HT-29 (cell line): ENCODE results near the genes OR6X1, TMEM225, OR6T1, OR8A1, SPA17, CDON and RPUSD4.

DNA sequence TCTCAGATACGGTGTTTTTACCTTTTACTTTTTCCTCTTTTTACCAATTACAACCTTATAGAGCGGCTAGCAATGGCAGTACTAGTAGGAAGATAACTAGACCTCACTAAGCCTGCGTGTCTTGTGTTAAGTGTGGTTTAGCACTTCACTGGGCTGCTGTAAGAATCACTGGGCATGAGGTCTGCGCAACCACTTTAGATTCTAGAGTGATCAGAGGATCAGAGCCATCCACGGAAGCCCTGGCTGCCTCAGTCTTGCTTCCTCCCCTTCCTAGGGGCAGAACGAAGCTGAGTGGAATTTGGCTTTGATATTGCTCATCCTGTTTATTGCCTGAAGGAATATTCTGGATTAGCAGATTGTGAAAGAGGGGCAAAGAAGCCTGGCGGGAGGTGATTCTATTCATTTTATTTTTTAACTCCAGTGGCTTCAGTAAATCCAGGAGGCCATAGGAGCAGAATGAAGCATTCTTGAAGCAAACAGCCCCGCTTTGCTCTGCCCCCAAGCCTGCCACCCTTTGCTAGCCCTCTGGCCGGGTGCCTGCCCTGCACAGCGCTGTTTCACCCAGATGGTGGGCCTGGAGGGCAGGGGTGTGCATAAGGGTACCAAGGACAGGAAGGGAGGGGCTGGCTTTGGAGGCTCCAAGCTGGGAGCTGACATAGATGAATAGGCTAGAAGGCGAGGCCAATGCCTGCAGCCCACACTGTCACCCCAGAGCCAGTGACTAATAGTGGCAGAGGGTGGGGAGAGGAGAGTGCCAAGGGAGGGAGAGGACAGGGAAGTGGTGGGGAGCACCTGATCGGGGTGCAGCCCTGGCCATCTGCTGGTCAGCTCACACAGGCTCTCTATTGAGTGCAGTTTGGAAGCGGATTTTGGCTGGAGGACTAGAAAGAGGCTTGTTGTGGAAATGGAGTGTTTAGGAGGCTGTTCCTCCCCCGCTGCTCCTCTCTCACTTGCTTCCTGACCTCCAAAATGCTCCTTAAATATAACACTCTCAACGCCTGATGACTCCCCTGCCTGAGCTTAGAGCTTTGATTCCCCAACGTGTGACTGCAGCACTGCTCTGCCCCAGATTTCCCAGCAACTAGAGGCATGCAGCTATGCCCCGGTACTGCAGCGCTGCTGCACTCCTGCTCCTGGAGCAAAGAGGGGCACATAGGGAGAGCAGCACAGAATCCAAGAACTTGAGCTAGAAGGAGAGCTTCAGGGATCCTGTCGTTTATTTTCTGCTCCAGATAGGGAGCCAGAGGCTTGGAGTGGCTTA, 88.9 kb downstream of the GRAMD1B start:
- RAMPAGE, long total RNA: no peak

DNA sequence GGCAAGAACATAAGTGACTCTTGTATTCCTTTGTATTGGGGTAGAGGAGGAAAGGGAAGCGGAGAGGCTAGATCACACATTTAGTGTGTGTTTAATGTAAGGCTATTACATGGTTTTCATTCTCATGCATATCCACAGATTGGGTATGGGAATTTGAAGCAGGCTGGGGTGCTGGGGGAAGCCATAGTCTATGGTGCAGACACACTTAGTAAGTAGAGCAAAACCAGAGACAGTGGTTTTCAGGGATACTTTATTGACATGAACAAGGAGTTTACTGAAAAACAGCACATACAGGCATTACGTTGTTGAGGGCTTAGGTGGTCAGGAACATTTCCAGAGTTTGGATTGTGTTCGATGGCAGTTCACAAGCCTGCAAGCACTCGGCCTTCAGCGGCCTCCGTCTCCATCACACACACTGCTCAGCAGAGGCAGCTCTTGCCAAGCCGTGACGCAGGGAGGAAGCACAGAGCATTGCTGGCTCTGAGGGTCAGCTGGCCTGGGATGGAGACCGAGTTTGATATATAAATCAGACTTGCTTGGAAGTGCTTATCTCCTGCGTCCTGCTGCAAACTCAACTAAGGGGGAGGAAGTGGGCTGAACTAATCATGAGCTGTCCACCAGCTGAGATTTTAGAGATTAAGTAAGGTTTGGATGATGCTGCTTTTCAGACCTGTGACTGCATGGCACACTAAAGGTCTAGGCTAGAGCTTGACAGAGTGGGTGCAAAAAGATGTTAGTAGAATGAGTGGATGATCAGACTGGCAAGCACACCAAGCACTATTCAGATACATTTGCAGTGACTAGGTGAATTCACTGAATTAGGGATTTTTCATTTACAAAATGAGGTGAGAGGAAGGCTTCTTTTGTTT, 25.2 kb downstream of the SCN3B start:
- RAMPAGE, long total RNA: no peak

DNA sequence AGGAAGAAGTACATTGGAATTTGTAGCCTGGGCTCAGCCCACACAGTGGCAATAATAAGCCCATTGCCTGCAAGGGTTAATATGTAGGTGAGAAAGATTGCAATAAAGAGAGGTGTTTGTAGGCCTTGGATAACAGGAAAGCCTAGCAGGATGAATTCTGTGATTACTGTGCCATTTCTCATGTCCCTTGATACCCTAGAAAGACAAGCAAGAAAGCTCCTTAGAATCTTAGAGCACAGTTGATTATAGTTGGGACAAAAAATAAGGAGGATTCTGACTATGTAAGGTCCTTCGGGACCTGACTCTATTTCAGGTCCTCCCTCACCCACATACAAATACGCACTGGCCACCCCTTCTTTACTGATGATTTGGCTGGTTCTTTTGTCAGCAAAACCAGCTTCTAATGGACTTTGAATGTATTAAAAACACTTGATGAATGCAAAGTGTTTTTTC, at the start of gene OR6X1:
Gene OR6X1 (minus strand): TSS at position 182 of the 453 bp plus-strand sequence.
- RAMPAGE, long total RNA: no peak

DNA sequence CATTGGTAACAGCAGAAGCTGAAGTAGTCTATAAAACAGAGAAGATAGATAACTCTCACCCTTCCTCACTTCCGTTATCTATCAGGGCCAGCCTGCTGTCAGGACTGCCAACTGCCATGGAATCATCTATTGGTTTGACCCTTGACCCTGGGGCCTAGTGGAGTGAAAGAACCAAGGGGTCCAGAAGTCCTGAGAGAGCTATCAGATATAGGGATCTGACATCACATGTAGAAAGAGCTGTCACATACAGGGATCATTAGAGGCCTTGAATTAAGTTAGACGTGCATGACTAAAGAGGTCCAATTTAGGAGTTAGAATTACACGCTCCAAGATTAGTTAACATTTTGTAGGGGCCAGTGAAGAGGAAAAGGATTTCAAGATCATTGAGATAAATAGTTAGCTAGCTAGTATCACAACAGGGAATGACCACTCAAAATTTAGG, at the start of gene TMEM225:
Gene TMEM225 (minus strand): TSS at position 136 of the 442 bp plus-strand sequence.
- RAMPAGE, long total RNA: no peak

GRCh38 chr11:123943729-123944117, at the start of gene OR6T1:
OR6T1 (minus strand) TSS chr11:123943838.
- RAMPAGE, long total RNA: no peak

- RAMPAGE, long total RNA: no peak
Observed at GRCh38 chr11:124569600-124570172, at the start of gene OR8A1. OR8A1 (plus strand) TSS chr11:124569997.

DNA sequence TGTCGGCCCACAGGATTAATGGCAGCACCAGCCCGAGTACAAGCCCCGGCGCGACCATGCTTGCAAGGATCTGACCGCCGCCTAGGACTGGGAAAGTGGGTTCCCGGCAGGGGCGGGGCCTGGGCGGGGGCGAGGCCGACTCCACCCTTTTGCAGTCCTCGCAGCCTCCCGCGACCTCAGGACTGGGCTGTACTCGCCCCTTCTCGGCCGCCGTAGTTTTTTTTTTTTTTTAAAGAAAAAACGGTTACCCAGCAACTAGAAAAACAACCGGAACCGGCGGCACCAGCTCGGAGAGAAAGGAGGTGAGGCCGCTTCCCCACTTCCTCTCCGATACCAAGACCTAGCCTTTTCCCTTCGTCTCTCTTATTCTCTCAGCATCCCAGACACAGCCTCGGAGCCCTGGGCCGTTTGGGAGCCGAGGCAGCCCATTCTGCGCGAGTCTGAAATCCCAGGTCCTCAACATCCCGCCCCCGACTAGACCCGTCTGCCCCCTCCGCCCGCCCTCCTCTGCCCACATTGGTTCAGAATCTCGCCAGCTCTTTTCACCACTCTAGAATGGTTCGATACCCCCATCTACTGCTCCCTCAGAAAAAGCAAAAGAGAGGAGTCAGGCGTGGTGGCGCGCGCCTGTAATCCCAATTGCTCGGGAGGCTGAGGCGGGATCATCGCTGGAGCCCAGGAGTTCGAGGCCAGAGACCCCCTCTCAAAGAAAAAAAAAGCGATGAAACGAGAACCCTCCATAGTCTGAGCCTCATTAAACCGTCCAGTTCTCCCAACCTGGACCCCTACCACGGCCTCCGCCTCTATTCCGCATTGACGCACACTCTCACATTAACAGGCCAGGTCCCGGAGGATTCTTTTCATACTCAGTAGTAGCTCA, at the start of gene SPA17:
Gene SPA17 (plus strand): TSS at position 254 of the 880 bp plus-strand sequence.
- RAMPAGE, long total RNA: start-site peak on the plus strand centred at position 261 of the sequence, 20 bp wide, 47 and 49 reads in 2 replicates

DNA sequence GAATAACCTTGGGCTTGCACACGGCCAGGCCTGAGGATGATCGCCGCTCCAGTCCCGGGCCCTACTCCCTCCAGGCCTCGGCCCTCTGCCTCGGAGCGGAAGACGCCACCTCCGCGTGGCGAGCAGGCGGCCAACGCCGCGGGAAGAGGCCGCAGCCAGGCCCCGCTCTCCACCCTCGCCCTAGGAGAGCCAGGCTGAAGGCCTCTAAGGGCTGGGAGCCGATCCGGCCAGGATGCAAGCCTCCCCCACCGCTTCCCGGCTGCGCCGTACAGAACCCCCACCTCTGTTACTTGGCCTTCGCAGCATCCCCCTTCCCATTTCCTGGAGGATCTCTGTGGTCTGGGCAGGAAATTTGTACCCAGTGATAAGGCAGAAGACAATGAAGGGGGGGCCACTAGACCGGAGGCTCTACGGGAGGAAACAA, 2.6 kb downstream of the ESAM start:
- RAMPAGE, long total RNA: no peak

DNA sequence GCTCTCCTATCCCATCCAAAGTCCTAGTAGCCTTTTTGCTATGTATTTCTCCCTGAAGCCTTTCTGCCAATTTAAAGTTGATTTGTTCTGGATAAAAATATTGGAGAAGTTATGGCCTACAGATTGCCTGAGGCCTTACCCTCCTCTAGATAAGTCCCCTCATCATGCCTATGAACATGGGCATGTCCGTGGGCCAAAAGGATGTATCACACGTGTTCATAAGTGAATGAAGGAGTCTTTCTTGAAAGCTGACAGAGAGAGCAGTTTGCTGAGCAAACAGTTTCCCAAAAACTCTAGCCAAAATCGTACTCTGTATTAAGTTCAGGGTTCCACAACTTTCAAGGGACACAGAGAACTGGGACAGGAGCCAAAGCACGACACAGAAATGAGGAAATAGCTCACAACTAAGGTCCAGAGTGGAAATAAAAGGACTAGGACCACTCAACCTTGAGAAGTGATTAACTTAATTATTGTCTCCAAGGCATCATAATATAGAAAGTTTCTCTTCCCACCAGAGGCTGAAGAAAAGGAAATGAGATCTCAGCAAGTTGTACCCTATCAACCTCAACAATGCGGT, 6.6 kb downstream of the HEPACAM start:
- RAMPAGE, long total RNA: no peak

GRCh38 chr11:125253913-125254390, 89.4 kb downstream of the PKNOX2 start:
- RAMPAGE, long total RNA: no peak

GRCh38 chr11:125261474-125262084, 97.0 kb downstream of the PKNOX2 start:
- RAMPAGE, long total RNA: no peak

DNA sequence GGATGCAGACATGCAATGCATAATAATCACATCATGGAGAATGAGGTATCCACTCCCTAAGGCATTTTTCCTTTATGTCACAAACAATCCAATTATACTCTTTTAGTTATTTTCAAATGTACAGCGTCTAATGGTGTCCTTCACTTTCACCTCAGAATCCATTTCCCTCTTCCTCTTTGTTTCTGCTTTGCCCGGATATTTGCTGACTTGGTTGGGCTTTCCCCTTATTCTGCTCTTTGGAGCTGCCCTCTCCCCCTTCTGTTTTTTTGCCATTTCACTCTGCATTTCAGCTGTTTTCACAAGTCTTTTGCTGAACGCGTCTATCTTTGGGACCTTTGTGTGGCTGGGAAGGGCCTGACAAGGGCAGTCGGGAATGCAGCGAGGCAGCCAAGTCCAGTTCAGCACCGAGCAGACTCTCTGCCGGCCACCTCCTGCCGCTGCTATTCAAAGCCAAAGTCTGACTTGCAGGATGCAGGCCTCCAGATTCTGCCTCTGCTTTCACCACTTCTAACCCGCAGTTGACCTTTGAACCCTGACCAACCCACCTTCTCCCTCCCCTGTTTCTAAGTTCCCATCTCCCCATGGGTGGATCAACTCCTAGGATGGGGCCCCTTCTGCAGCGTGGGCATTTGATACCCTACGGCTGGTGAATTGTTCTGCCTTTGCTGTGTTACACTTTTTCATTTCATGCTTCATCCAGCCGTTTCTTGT, 38.2 kb downstream of the FEZ1 start:
- RAMPAGE, long total RNA: no peak

DNA sequence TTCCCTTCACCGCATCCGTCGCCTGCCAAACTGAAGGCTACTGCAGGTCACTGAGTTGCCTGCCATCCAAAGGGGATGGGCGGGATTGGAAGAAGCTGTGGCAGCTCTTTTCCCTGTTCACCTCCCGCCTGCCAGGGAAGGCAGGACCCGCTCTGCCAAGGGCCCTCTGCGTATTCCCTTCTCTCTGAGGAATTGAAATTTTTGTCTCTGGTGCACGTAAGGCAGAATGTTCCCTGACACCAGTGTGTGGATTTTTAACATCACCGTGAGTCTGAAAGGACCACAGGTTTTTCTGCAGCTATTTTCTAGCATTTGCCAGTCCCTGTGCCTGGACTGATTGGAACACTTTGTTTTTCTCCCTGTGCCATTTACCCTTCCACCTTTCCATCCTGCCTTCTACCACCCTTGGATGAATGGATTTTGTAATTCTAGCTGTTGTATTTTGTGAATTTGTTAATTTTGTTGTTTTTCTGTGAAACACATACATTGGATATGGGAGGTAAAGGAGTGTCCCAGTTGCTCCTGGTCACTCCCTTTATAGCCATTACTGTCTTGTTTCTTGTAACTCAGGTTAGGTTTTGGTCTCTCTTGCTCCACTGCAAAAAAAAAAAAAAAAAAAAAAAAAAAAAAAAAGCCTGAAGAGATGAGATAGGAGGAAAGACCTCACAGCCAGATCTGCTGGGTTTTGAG, 8.9 kb upstream of the STT3A start:
- RAMPAGE, long total RNA: no peak

DNA sequence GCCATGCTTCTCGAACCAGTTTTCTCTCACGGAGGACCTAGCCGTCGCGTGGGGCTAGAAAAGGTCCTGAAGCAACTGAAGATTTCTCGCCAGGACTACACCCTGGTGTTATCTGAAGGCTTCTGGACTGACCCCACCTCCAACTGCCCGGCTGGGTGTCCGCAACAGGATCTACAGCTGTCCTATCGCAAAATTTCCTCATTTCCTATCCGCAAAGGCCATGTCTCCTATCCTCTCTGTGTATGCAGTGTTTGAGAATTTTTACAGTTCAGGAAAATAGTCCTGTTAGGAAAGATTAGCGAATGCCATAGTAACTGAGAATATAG, 13.2 kb upstream of the HYLS1 start:
- RAMPAGE, long total RNA: no peak

DNA sequence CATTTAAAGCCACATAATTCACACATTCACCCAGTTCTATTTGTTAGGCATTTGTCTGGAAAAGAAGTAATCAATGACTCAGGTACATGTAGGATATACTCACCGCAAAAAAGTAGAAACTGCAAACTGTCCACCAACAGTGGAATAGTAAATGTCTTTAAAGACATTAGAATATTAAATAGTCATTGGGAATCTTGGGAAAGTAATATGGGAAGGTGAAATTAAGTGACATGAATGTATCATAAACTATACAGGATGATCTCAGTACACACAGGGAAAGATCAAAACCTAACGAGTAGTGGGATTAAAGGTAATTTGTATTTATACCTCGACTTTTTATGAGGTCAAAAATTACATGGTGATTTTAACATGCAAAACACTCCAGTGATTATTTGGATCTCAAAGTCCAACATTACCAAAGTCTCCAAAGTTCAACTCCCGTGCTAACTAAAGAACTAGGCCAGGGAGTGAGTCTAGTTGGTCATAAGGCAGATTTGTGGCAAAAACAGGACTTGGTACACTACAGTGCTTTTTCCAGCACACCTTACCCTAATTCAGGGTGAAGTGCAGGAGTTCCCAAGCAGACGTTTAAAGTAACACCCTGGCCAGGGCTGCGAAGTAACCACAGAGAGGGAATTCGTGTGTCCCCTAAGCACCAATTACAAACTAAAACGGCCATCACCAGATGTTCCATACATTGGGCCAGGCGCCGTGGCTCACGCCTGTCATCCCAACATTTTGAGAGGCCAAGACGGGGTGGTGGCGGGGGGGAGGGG, 1.2 kb downstream of the PUS3 start:
- RAMPAGE, long total RNA: no peak

DNA sequence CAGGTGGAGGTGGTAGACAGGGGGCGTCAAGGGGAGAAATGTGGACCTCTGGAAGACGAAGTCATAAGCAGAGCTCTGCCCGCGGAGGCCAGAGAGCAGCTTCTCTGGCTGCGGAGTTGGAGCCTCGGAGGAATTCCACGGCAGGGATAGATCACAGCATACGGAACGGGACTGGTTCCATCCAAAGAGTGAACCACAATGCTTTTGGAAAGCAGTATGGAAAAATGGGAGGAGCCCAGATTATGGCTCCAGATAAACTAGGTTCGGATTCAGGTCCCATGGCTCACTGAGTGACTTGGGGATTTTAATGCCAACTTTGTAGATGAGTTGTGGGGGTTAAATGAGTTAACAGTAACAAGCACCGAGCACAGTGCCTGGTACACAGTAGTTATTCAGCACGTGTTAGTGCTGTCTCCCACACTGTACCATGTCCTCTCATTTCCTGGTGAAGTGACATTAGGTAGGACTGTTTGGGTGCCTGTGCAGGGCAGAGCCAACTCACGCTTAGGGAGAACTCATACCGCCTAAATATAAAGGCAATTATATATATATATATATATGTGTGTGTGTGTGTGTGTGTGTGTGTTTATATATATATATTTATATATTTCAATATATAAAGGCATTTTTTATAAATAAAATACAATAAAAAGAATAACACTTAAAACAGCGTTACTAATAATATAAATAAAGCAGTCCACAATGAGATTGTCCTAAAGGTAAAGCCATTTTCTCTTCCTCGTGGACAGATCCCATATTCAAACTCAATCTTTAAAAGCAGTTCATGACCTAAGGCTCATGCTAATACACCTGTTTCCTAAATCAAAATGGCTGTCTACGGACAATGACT, 12.4 kb downstream of the VSIG10L2 start:
- RAMPAGE, long total RNA: no peak

- RAMPAGE, long total RNA: no peak
Observed at GRCh38 chr11:126061954-126063121, at the start of gene CDON. CDON (minus strand) TSS chr11:126062866.

DNA sequence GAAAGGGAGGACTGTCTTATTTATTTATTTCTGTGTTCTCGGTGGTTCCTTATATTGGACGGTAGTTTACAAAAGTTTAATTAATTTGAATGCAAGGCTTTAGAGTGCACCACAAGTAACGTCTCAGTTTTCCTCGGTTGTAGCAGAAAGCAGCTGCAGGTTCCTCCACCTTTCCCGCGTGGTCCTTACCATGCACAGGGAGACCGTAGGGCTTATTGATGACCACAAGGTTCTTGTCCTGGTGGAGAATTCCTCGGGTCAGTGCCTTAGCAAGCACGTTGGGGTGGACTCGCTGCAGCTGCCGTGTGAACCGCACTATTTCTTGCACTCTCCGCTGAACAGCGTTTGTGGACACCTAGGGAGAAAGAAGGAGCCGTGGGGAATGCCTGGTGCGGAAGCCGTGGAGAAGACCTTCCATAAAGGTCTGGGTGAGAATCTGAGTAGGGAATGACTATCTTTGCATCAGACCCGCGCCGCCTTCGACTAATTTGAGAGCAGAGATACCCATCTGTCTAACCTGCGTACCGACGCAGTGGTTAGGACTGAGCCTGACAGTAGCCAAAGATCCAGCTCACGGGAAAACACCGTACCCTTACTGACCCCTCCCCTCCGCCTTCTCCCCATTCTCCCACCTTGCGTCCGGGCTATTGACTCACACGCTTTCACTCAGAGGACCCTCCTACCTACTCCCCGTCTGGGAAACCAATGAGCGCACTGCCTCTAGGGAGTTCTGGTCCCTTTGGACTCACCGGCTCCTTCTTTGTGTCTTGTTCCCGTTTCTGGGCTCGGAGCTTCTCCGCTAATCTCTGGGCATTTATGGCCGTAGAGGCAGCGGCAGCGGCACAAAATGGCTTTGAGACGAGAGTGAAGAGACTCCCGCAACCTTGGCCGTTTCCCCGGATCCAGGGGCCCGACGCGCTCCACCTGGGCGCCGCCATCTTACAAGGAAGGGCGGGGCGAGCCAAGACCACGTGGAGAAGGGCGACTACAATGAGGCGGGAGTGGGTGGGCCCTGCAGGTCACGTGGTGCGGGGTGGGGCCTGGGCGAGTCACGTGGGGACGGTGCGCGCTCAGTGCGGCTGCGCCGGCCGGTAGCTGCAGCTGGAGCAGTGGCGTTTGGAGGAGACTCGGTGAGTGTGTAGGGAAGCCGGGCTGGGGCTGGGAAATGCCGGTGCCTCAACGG, at the start of gene RPUSD4:
Gene RPUSD4 (minus strand): TSS at position 950 of the 1,183 bp plus-strand sequence.
- RAMPAGE, long total RNA: start-site peak on the plus strand centred at position 1,088 of the sequence, 33 bp wide, 31 and 89 reads in 2 replicates

DNA sequence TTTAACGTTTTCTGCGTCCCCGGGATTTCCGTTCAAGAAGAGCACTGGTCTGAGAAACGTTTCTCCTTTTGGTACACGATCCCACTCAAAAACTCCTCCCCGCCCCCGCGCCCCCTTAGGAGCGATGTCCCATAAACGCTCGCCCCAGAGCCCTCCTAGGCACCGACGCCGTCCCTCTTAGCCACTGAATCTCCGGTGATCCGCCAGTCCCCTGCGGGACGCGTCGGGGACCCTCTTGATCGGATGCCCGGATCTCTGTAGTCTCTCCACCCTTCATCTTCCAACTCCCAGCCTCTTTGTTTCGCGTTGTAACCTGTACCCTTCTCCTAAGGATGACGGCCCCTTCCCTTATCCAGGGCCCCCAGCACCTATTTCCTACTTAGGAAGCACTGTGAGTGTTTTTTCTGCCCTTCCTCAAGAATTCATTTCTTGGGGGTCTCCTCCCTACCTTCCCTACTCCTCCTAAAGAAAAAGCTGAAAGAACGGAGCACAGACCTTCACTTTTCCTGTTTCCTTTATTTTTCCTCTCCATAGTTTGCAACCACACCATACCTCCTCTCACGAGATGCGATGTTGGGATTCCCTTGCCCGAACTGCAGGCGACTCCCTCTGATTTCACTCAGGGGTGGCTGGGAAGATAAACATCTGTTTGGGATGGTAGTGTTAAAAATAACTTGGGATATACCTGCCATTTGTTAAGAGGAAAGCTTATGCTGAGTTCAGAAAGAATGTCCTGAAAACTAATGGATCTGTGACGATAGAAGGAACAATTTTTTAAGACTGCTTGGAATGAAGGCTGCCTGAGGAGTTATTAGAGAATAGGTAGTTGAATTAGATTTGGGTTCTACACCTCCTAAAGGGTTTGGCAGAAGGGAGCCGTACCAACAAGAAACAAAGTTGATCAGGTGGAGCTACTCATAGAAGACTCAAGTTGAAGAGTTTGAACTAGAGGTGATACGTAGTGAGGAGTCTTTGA, 590 bp downstream of the FAM118B start:
- RAMPAGE, long total RNA: no peak

DNA sequence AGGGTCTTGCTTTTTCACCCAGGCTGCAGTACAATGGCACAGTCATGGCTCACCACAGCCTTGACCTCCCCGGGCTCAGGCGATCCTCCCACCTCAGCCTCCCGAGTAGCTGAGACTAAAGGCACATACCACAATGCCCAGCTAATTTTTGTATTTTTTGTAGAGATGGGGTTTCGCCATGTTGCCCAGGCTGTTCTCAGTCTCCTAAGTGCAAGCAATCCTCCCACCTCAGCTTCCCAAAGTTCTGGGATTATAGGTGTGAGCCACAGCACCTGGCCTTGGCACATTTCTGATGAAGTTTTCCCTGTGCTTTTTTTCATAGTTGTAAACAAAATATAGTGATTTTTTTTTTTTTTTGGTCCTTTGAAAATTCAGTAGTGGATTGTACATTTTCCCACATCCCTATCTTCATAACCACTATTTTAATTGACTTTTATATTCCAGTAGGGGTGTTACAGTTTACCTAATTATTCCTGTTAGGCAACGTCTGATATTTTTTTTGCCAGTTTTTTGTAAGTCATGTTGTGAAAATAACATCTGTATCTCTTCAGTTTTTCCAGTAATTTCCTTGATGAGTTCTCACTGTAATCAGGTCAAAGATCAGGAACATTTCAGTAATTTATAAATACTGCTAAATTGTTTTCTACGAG, 8.5 kb downstream of the SRPRA start:
- RAMPAGE, long total RNA: no peak